OCI-LY7 (cell line): ENCODE measurements around the genes VCX3B and ANOS1.

DNA sequence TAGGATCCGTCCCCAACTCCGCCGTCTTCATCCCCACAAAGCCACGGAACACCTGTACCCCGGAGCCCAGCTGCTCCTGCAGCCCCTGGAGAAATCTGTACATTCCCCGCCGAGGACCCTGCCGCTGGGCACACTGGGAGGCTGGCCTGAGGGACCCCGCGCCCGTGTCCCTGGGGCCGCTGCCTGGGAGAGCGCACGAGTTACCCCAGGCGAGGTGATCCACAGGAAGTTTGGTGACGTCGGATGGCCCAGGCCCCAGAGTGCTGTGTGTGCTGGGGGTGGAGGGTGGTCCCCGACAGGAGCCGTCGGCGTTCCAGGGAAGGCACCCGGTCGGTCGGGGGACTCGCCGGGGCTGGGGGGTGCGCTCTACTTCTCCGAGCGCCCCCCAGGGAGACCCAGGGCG, 129.3 kb upstream of the PRKX start:
- PRO-cap: no peak
- RAMPAGE, long total RNA: no peak

GRCh38 chrX:4043900-4044236, 330.4 kb upstream of the PRKX start:
- PRO-cap: no peak
- RAMPAGE, long total RNA: no peak

DNA sequence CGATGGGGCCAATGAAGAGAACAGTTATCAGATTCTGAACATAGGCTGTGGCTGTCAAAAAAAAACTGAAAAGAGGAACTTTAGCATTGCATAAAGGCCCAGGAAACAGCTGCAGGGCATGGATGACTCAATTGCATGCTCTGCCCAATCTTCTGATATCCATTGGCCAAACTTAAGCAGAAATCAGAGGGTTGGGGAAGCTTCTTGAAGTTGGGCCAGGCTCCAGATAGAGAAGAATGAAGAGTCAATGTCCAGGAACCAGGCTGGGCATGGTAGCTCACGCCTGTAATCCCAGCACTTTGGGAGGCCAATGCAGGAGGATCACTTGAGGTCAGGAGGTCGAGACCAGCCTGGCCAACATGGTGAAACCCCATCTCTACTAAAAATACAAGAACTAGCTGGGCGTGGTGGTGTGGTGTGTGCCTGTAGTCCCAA, 1222.5 kb upstream of the PRKX start:
- PRO-cap: no peak
- RAMPAGE, long total RNA: no peak

- PRO-cap: no peak
- RAMPAGE, long total RNA: no peak
These were observed 226.6 kb downstream of the NLGN4X start for GRCh38 chrX:6002006-6002544.

DNA sequence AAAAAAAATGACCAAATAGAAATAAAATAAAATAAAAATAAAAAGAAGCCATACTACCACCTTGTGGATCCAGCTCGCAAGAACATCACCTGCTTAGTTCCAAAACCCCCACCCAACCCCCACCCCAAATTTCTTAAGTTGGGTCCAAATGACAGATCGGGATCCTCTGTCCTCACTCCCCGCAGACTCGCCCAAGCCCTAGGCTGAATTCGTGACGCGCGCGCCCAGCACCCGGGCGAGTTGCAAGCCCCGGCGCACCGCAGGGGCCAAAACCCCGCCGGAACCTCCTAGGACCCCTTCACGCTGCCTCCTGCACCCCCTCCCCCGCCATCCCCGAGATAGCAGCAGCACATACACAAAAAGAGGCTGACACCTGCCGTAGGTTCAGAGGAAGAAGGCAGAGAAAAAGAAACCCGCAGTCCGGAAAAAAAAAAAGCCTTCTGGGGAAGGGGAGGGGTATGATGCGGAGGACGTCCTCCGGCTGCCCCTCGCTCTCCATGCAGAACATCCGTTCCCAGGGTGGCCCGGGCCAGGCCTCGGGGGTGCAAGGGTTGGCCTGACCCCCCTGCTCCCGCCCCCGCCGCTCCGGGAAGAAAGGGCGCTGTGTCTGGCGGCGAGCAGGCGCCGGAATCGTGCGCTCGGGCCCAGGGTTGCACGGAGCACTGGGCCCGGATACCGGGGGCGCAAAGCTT, 2.6 kb downstream of the NLGN4X start:
- PRO-cap: no peak
- RAMPAGE, long total RNA: no peak

DNA sequence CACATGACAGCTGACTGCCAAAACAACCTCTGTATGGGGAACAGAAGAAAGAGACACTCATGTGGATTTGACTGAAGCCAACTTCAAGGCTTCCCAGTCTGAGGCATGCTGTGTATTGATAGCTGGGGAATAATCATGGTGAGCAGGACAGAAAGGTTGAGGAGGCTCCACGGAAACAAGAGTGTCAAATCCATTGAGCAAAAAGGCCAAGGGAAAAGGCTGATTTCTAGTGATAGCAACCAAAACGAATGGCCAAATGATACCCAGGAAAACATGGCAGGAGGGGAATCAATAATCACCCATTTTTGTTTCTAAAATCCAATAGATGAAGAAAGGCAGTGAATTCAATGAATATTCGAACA, 74.1 kb upstream of the VCX3A start:
- PRO-cap: no peak
- RAMPAGE, long total RNA: no peak

GRCh38 chrX:7041797-7042185, 105.7 kb upstream of the STS start:
- PRO-cap: no peak
- RAMPAGE, long total RNA: no peak

DNA sequence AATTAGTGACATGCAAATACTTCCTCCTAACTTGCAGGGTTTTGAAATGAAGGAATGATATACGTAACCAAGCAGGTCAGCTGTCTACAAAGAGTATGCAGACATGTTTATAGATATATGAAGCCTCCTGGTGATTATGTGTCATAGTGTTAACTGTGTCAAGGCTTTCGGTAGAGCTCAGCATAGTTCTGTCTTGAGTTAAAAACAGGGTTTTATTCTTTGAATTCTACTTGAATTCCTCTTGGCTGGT, 729 bp upstream of the STS start:
- PRO-cap: no peak
- RAMPAGE, long total RNA: no peak

GRCh38 chrX:7172245-7172680, 24.3 kb upstream of the PUDP start:
- PRO-cap: no peak
- RAMPAGE, long total RNA: no peak

- PRO-cap: no peak
- RAMPAGE, long total RNA: no peak
These were observed at the start of gene VCX3B for GRCh38 chrX:8464535-8465028. Gene VCX3B (plus strand): TSS chrX:8464830.

GRCh38 chrX:8465214-8465732, 643 bp downstream of the VCX3B start:
- PRO-cap: no peak
- RAMPAGE, long total RNA: no peak

GRCh38 chrX:8731588-8732718, at the start of gene ANOS1:
Gene ANOS1 (minus strand): TSS chrX:8732137.
- PRO-cap: no peak
- RAMPAGE, long total RNA: no peak

DNA sequence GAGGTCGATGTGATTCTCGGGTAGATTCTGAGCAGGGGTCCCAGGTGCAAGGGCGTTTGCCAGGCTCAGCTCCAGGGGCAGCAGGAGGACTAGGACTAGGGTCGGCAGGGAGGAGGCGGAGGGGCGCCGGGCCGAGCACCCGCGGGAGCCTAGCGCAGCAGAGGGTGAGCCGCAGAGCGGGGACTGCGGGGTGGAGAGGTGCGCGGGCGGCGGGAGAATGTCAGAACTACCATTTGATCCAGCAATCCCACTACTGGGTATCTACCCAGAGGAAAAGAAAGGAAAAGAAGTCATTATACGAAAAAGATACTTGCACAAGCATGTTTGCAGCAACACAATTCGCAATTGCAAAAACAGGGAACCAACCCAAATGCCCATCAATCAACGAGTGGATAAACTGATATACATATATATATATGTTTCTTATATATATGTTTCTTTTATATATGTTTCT, 16.8 kb downstream of the FAM9A start:
- PRO-cap: no peak
- RAMPAGE, long total RNA: no peak

- PRO-cap: no peak
- RAMPAGE, long total RNA: no peak
These were observed 56.7 kb downstream of the FAM9B start for GRCh38 chrX:8977261-8977680.

DNA sequence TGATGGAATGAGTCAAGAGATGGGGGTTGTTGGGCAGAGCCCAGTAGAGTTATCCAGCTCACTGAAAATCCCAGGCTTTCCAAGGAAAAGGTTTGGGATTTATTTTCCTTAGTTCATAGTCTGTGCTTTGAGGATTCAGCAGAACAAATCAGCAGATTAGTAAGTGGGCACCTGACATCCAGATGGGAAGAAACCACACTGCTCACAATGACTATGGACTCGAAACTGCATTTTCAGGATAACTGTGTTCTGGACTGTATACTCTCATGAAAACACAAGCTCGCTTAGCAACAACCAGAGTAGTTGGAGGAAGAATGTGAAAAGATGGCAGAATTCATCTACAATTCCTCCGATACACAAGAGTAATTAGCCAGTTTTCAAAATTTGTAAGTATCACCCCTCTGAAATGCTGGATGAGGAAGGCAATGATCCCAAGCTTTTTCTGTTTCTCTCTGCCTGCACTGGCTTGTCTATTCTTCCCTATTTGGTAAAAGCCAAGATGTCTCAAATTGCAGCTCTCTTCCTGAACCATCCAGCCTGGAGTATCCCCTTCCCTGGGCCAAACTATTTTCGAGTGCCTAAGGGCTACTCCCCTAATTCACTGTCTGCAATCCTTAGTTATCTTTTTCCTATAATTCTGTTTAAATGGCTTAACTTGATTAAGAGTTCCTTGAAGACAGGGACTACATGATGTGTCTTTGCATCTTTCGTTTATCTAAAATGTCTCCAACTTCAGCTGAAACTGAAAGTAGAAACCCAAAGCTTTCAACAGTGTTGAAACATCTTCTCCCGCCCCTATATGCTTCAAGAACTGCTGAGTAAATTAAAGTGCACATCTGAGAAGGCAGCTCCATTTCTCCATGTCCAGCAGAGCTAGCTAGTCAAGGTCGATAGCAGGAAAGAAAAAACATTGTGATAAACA, 186.0 kb upstream of the TBL1X start:
- PRO-cap: no peak
- RAMPAGE, long total RNA: no peak

GRCh38 chrX:9368324-9368764, 96.5 kb upstream of the TBL1X start:
- PRO-cap: no peak
- RAMPAGE, long total RNA: no peak

DNA sequence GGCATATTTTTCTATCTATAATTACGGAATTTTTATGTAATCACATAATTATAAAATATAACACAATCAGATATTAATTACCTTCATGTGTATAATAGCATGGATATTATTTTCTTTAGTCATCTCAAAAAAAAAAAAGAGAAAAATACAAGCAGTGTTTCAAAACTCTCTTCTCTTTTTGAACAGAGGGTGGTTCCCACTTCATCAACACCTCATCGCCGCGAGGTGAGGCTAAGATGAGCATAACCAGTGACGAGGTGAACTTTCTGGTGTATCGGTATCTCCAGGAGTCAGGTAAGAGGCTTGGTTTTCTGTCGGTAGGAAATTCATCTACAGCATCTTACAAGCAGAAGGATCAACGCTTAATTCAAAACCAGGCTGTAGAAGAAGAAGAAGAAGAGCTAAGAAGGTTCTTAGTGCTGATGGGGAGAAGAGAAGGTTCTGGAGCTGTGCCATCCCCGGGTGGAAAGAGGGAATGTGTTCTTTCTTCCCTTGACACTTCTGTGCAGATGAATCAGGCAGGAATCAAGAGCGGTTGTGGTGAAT, 111.5 kb downstream of the GPR143 start:
- PRO-cap: no peak
- RAMPAGE, long total RNA: no peak

GRCh38 chrX:9718164-9719398, 47.1 kb downstream of the GPR143 start:
- PRO-cap: no peak
- RAMPAGE, long total RNA: no peak

DNA sequence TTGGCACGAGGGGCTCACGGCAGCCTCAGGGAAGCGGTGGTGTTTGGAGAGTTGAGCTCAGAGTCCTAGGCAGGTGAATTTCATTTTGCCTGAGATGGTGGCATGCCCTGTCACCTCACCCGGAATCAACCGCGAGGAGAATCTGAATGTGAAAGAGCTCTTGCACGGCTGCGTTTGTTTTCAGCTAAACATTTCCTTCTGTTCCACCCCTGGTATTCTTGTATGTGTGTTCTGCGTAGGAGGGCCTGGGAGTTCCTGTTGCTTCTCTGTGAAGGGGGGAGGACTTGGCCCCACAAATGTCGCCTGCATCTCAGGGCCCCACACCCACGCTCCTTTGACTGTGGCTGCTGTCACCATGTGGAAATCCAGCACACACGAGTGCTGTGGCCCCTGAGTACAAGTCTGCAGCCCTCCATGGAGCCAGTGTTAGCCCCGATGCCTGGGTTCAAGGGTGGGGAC, 45.8 kb upstream of the CLCN4 start:
- PRO-cap: unidirectional peak, minus-strand start at position 144 of the sequence
- RAMPAGE, long total RNA: no peak

GRCh38 chrX:10133889-10134861, 22.6 kb upstream of the CLCN4 start:
- PRO-cap: no peak
- RAMPAGE, long total RNA: no peak